Left ventricle myocardium (tissue), 1 donor: ENCODE data around the genes PLK1 and ERN2.

DNA sequence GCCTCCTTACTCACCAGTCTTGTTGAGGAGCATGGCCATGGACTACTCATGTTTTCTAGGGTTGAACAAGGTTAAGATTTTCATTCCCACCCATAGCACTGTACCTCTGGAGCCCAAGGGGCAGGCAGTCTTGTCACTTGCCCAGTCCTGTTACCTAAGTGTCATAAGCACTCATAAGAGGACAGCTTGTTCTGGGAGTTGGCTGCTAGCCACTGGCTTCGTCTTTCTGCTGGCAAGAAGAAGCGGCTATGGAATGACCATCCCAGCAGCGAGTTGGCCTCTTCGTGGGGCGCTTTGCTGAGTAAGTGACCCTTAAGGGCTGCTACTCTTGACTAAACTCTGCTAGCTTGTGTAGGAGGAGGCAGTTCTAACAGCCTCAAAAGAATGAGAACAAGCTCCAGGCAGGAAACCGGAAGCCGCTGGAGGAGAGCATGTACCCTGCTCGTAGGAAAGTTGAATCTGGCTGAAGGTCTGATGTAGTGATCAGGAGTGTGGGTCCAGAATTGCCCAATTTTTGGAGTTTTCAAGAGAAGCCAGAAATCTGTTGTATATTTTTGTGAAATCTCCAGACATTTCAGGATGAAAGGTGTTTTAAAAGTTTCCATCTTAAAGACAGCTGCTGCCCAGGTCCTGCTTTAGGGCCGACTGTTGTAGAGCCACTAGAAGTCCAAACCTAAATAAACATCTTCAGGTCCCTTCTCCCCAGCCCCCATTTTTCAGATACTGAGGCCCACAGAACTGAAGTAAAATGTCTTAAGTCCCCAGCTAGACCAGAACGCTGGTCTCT, 7.6 kb downstream of the UBFD1 start:
- PRO-cap = bidirectional peak, plus-strand start at position 235 of the sequence, minus-strand start at position 122 of the sequence

- PRO-cap = no peak
Measured at GRCh38 chr16:23640583-23640908, 564 bp downstream of the PALB2 start.

GRCh38 chr16:23678553-23679637, at the start of gene PLK1:
Gene PLK1 (plus strand): TSS chr16:23678889.
- PRO-cap = no peak

GRCh38 chr16:23679638-23680053, 957 bp downstream of the PLK1 start:
- PRO-cap = no peak

DNA sequence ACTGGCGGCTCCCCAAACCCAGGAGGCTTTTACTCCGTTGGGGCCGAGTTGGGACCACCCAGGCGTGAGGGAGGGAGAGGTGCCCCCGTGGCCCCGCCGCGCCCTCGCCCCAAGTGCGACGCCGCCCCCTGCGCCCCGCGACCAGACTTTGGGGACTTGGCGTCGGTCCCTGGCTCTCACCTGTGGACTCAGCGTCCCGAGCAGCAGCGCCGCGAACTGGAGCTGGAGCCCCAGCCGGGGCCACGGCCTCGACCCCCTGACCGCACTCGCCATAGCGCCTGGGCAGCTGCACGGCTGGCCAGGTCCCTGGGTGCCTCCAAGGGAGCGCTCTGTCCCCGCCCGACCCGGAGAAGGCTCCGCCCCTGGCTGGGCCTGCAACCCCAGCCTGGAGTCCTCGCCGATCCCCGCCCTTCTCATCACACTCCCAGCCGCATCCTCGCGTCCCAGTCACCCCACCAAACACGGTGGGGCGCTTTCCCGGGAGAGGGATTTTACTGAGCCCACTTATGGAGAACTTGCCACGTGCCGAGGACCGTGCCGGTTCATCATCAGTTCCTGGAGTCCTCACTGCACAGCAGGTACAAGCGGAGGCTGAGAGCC, at the start of gene ERN2:
Gene ERN2 (minus strand): TSS at position 308 of the 600 bp plus-strand sequence.
- PRO-cap = no peak

DNA sequence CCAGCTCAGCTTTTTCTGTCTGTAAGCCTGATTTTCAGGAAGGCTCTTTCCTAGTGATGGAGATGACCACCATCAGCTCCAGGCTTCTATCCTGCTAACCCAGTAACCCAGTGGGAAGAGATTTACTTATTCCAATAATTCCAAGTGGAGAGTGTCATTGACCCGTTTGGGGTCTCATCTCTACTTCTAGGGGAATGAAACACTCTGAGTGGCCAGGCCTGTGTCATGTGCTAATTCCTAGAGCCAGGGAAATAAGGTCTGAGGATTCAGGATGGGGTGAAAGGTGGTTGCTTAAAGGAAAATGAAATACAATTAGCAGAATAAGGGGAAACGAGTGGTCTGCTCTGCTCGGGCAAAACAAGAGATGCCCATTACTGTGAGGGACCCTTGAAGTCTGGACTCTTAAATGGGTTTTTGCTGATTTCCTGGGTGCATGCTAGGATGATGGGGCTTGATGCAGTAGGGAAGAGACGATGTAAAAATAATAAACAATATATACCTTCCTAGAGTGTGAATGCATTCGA, 3.7 kb downstream of the CHP2 start:
- PRO-cap = no peak

- PRO-cap = no peak
Measured at GRCh38 chr16:23840168-23840801, 4.5 kb downstream of the PRKCB start.

- PRO-cap = no peak
Measured at GRCh38 chr16:23848503-23849470, 13.0 kb downstream of the PRKCB start.

- PRO-cap = no peak
Measured at GRCh38 chr16:23863468-23864125, 27.8 kb downstream of the PRKCB start.

- PRO-cap = no peak
Measured at GRCh38 chr16:24255310-24255687, 836 bp upstream of the CACNG3 start.

- PRO-cap = no peak
Measured at GRCh38 chr16:24257941-24258325, 1.8 kb downstream of the CACNG3 start.

GRCh38 chr16:24557145-24557984, 18.0 kb downstream of the RBBP6 start:
- PRO-cap = no peak

DNA sequence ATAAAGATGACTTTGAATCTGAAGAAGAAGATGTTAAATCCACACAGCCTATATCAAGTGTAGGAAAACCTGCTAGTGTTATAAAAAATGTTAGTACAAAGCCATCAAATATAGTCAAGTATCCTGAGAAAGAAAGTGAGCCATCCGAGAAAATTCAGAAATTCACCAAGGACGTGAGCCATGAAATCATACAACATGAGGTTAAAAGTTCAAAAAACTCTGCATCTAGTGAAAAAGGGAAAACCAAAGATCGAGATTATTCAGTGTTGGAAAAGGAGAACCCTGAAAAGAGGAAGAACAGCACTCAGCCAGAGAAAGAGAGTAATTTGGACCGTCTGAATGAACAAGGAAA, 31.6 kb downstream of the RBBP6 start:
- PRO-cap = no peak

GRCh38 chr16:24748000-24748770, 18.7 kb downstream of the TNRC6A start:
- PRO-cap = no peak

- PRO-cap = bidirectional peak, plus-strand start at chr16:24988805, minus-strand start at chr16:24988719
Measured at GRCh38 chr16:24988504-24989563, 26.3 kb downstream of the ARHGAP17 start.

DNA sequence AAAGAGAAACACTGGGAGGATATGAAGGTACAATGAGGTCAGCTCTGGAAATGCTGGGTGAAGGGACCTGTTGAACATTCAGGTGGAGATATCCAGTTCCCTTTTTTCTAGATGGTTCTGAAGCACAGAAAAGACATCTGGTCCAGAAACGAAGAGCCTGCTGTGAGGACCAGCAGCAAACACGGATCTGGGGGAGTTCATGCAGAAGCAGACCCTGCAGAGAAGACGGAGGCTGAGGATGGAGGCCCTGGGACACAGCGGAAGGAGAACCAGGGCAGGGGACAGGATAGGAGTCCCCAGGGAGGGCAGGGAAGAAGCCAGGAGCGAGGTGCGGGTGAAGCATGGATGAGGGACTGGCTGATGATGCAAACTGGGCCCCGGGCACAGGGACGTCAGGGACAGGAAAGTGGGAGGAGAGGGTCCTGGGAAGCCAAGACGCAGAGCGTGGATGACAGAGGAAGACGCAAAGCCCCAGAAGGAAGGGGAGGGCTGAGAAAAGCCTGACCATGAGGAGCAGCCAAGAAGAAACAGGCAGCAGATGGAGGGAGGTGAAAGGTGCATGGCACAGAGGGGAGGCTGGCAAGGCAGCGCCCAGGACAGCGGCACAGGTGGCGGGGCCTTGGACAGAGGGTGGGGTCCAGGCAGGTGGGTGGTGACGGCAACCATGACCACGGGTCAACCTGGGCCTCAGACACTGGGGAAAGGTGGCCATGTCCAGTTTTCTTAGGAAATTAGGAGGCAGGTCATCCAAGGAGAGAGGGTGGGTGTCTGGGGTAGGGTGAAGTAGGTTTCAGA, 17.2 kb downstream of the ARHGAP17 start:
- PRO-cap = no peak

GRCh38 chr16:25177797-25177987, 39.1 kb upstream of the AQP8 start:
- PRO-cap = no peak

GRCh38 chr16:27225835-27226381, 22.6 kb downstream of the KDM8 start:
- PRO-cap = no peak

DNA sequence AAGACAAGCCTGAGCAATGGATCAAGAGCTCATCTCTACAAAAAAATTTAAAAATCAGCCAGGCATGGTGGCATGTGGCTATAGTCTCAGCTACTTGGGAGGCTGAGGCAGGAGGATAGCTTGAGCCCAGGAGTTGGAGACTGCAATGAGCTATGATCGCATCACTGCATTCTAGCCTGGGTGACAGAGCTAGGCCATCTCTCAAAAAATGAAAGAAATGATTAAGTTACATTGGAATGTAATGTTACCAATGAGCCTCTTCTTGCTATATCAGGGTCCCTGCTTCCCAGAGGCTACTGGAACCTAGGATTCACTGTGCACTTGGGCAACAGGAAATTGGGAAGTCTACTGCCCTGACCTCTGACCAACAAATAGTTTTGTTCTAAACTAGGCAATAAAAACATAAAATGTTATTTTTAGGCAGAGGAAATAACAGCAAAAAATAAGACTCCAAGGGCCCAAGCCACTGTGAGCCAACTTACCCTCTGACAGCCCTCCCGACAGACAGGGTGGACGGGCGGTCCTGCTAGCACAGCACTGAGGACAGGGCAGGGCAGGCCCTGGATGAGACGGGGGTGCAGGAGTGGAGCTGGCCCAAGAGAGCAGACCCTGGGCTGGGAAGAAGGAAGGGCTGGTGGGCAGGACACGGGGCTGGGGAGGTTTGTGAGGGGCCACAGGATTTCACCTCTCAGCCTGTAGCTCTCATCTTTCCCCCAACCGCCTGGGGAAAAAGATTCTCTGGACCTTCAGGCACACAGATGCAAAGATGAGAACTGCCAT, 27.5 kb downstream of the NSMCE1 start:
- PRO-cap = no peak

GRCh38 chr16:27253968-27254556, 14.5 kb downstream of the NSMCE1 start:
- PRO-cap = no peak